Gastrocnemius medialis (tissue), 3 donors: ENCODE measurements around the gene CENPC.

DNA sequence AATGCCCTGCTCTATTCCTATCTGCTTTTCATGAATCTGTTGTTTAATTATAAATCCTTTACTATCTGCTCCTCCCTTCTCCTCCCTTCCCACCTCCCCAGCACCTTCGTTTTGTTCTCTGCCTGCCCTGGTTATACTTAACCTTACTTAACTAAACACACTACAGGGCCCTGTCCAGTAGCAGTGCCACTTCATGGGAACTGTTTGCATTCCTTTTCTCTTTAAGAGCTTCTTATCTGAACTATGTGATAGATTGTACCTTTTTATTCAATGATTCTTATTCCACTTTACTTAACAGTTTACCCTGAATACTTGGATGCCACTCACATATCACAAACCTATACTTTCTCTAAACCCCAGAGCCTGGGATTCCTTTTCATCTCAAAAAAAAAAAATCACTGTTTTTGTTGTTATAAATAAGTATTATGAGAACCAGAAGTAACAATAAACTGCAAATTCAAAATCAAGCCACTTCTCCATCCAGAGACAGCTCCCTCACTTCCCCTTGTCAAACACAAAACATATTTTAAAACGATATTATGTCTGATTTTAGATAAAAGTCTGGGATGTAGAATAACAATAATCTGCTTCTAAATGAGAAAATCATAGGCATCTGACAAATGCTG is 667 bp downstream of the HOPX start:
- PRO-cap, result no peak
- RAMPAGE, long total RNA, 3 experiments, result no peak in any of the 3 experiments

GRCh38 chr4:56799605-56800553 is 21.6 kb downstream of the SPINK2 start:
- PRO-cap, result no peak
- RAMPAGE, long total RNA, 3 experiments, result no peak in any of the 3 experiments

GRCh38 chr4:56976331-56976654 is 1.1 kb downstream of the NOA1 start:
- PRO-cap, result no peak
- RAMPAGE, long total RNA, 3 experiments, result no peak in any of the 3 experiments

DNA sequence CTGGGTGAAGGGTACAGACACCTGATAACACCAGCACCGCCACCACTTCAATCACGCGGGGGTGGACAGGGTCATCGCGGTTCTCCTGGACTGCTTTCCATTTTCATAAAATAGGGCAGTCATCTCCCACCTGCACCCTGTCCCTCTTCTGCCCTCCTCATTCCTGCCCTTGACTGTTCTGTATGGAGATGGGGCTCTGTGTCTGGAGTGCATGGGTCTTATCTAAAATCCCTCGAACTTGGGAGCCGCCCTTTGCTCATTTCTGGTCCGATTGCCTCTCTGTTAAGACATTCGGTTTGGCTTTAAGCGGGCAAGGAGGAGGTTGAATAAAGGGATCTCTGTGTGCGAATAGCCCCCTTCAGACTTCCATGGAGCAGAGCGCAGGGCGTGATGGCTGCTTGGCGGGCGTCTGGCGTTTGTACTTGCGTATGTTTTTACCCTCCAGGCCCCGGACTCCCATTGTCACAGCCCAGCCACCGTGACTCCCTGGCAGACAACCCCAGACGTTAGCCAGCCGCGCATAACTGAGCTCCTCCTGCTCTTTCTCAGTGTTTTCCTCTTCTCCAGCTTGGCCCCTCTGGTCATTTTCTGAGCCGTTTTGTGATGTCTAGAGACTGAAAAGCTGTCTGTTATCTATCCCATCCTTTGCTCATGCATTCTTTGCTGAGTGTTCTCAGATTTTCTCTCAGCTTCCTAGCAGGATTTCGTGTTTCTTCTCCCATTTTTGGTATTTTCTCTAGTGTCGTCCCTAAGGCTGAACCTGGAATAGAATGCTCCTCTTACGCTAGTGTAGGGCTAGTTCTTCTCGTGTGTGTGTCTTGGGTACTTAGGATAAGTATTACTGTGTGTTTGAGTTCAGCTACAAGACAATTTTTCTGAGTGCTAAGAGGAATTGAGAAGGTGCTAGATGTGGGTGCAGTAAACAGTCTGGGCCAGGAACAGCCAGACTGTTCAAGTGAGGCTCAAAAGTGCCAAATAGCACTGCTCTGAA is 54.3 kb downstream of the IGFBP7 start:
- PRO-cap, result no peak
- RAMPAGE, long total RNA, 3 experiments, result no peak in any of the 3 experiments

DNA sequence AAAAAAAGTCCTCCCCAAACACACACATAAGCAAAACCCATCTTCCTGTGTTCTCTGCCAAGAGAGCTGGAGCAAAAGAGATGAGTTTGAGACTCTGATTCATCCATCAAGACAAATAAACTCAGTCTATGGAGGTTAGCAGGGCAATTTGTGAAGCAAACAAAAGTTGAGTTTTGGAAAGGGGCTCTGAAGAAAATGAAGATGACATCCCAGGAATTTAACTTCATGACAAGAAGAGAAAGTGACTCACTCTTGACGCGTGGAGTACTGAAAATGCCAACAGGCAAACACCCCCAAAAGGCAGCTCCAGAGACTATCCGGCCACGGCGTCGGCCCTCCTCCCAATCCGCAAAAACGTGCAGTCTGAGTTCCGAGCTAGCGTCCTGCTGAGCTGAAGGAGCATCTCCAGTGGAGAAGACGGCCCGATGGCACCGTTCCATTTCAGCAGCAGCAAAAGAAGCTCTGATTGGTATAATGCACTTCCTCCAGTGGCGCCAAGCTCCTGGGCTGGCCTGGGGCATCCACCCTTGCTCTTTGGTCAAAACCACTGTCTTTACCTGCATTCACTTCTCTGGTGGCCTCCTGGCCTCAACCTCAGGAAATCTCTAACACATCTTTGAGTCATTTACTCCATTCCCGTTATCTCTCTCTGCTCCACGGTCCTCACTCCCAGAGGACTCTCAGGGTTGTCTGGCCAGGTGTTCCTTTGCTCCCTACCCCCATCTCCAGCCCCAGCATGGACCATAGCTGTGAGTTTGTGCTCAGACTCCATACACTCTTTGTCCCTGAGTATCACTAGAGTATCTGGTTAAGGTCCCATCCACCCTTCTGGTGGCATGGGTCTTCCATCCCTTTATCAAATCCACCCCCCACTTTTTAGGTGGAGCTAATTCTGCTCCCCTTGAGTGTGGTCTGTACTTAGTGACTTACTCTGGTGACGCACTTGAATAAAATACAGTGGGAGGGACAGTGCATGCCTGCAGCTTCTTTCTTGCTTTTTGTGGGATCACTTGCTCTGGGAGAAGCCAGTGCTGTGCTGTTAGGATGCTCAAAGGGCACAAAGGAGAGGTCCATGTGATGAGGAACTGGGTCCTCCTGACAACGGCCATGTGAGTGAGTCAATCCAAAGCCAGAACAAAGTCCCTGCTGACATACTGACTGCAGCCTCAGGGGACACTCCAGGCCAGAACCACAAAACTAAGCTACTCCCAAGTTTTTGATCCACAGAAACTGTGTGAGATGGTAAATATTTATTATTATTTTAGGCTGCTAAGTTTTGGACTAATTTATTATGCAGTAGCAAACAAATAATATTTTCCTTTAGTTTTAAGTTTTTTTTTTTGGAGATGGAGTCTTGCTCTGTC is 44.5 kb downstream of the IGFBP7 start:
- PRO-cap, result bidirectional peak, plus-strand start at position 366 of the sequence, minus-strand start at position 355 of the sequence
- RAMPAGE, long total RNA, 3 experiments, result no peak in any of the 3 experiments

GRCh38 chr4:57081209-57082183 is 28.7 kb downstream of the IGFBP7 start:
- PRO-cap, result no peak
- RAMPAGE, long total RNA, 3 experiments, result no peak in any of the 3 experiments

DNA sequence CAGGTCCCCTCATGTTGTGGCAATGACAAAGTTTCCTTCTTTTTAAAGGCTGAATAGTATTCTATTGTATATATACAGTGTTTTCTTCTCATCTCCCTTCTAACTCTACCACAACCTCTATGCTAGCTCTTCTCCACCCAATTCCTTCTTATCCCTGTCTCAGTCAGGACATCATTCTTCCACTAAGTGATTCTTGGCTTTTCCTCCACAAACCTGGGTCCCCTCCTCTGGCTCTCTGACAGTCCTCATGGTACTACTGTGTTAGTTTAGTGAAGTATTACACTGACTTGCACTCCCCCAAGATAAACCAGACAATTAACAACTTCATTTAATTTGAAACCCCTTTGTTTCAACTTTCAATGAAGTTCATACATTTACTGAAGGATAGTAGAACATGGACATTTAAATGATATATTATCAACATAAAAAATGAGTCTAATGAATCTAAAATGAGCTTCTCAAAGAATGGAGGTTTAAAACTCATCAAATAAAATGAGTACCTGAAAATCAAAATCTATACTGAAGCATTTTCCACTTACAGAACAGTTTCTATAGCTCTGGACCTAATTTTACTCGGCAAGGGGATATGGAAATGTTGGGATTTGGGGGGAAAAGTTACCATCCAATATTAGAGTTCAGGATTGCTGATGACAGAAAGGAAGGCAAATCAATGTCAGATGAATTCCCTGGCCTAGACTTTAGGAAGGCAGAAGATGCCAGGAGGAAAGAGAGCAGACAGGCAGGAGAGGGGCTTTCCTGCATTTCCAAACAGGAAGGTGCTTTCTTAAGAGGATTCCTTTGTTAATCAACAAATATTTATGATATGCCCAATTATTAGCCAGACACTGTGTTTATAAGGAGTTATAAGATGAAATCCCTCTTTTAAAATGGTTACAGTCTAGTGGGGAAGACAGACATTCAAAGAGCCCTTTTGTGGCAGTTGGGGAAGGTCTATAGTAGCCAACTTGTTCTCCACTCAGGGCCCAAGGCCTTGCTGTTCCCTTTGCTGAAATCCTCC is 5.7 kb downstream of the IGFBP7 start:
- PRO-cap, result no peak
- RAMPAGE, long total RNA, 3 experiments, result no peak in any of the 3 experiments

GRCh38 chr4:58301232-58302098 is 1191.3 kb upstream of the IGFBP7 start:
- PRO-cap, result no peak
- RAMPAGE, long total RNA, 3 experiments, result no peak in any of the 3 experiments

- PRO-cap, result no peak
- RAMPAGE, long total RNA, 3 experiments, result no peak in any of the 3 experiments
These were observed 635.2 kb upstream of the ADGRL3 start for GRCh38 chr4:60564933-60565265.

DNA sequence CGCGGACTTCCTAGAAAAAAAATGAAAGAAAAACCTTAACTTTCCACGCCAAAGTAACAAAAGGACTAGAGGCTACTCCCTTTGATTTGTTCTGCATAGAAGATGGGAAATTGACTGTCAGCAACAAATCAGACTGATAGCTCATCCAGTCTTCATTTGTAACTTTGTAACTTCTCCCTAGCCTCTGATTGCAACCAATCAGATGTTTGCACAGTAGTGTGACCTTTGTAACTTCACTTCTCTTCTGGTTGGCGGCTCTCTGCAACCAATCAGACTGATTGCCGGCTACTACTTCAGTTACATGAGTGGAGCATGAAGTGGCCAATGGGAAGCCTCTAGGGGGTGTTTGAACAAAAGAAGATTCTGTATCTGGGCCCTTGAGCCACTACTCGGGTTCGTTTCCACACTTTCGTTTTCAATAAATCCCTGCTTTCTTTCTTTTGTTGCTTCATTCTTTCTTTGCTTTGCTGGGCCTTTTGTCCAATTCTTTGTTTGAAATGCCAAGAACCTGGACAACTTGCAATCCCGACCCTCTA is 1285.8 kb downstream of the TECRL start:
- PRO-cap, result no peak
- RAMPAGE, long total RNA, 3 experiments, result no peak in any of the 3 experiments

DNA sequence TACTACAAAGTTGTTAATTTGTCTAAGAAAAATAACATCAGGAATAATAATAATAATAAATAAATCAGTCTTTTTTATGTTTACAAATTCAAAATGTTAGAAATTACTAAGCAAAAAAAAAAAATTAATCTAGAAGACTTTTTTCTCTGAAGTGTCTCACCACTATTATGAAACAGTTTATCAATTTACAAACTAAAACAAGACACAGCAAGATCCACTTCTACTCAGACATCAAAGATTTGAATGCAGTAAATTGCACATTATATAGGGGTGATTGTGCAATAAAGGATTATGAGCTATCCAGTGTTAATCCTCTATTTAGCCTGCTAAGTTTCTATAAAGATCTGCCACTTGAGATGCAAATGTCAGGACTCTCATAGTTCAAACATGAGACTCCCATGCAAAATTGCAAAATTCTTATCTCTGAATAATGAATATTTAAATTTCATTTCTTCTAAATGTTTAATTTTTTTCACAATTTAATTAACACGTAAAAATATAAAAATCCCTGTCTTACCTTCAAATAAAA is 2.3 kb downstream of the TECRL start:
- PRO-cap, result no peak
- RAMPAGE, long total RNA, 3 experiments, result no peak in any of the 3 experiments

DNA sequence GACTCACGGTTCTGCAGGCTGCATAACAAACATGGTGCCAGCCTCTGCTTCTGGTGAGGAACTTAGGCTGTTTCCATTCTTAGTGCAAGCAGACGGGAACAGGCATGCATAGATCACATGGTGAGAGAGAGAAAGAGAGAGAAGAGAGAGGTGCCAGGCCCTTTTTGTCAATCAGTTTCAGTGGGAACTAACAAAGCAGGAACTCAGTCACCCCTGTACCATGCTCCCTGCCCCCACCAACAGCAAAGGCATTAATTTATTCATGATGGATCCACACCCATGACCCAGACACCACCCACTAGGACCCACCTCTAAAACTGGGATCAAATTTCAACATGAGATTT is 615.0 kb upstream of the TECRL start:
- PRO-cap, result no peak
- RAMPAGE, long total RNA, 3 experiments, result no peak in any of the 3 experiments

GRCh38 chr4:65241238-65242161 is 428.8 kb downstream of the EPHA5 start:
- PRO-cap, result no peak
- RAMPAGE, long total RNA, 3 experiments, result no peak in any of the 3 experiments

- PRO-cap, result bidirectional peak, plus-strand start at chr4:67545744, minus-strand start at chr4:67545449
- RAMPAGE, long total RNA, 3 experiments, result start-site peak on the minus strand in 3 of 3 experiments, at chr4:67545360-67545505 at its widest, 19 to 70 reads per replicate
These were observed at the start of gene CENPC for GRCh38 chr4:67545107-67545897. Gene CENPC (minus strand): TSS chr4:67545503.

DNA sequence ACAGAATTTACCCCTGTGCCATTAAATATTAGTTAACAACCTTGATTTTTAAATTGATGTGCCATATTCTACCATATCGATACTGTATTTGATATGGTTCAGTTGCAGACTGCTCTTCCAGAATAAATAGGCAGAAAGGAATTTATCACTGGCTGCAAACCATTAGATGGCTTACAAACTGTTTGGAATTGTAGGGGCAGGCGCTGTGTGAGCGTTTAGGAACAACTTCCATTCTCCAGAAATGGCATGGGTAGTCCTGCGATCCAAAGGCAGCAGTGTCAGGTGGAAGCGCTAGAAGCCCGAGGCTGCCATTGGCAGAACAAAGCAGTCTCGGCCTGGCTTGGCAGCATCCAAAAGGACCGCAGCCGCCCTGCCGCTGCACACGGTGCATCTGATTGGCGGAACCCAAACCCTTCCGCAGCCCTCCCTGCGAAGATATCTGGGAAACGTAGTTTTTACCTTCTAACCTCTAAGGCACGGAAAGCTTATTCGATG is 23.6 kb upstream of the YTHDC1 start:
- PRO-cap, result no peak
- RAMPAGE, long total RNA, 3 experiments, result no peak in any of the 3 experiments

DNA sequence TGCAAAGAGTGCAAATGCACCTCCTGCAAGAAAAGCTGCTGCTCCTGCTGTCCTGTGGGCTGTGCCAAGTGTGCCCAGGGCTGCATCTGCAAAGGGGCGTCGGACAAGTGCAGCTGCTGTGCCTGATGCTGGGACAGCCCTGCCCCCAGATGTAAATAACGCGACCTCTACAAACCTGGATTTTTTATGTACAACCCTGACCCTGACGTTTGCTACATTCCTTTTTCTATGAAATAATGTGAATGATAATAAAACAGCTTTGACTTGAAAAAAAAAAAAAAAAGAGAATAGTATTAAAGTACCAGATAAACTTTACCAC is 26.5 kb upstream of the YTHDC1 start:
- PRO-cap, result no peak
- RAMPAGE, long total RNA, 3 experiments, result no peak in any of the 3 experiments

- PRO-cap, result no peak
- RAMPAGE, long total RNA, 3 experiments, result no peak in any of the 3 experiments
These were observed 9.8 kb downstream of the UGT2B17 start for GRCh38 chr4:68566269-68566721.

- PRO-cap, result no peak
- RAMPAGE, long total RNA, 3 experiments, result no peak in any of the 3 experiments
These were observed 62.6 kb upstream of the UGT2B15 start for GRCh38 chr4:68732930-68733540.

DNA sequence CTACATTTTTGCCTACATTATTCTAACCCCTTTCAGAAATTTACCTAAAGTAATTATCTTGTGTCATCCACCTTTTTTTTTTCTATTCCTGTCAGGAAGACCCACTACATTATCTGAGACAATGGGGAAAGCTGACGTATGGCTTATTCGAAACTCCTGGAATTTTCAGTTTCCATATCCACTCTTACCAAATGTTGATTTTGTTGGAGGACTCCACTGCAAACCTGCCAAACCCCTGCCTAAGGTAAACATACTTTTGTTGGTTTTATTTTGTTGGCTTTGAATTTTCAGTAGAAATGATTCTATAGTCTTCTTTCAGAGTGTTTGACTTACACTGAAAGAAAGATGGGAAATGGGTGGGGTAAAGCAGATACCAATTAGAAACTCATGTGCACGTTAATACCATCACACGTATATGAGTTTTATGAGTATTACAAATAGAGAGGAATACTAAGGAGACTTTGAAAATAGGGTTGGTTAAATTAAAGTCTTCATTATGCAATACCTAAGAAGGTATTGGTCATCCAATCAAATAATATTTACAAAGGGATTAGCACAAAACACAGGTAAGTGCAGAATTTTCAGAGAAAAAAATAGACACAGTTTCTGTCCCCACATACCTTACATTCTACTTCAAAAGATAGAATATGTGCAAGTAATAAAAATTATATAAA is 2.3 kb downstream of the UGT2B7 start:
- PRO-cap, result no peak
- RAMPAGE, long total RNA, 3 experiments, result no peak in any of the 3 experiments

DNA sequence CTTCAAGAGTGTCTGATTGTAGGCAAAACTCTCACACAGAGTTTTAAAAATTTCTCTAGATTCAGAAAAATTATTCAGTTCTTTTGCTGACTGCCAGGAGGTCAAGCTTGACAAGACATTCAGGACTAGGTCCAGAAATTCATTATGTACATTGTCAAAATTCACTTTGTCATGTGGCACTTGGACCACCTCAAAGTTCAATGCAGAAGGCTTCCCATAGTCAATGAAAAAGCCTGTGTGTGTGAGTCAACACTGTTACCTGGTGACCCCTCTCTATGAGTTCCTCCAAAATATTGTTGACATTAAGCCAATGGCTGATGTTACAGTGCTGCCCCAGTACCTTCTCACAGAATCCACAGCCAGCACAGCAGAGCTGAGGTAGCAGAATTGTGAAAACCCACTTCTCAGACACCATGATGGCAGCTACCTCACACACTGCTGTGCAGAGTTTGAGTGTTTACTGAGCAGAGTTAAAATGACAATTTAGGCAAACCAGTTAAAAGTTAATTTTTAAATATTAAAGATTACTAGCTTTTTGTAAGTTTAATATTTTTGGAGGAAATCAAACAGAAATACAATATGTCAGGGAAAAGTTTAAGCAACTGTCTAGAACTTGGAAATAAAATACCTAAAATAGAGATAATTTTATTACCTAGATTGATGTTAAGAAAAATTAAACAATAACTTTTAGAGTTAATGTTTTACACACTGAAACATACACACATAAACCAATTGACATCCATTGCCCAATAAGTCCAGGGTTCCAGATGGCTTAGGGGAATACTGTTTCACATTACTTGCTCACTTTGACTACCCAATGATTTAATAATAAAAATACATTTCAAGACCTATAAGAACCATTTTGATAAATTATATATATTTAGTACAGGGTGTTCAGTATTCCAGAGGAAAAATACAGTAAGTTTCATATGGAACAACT is 22.6 kb upstream of the UGT2B4 start:
- PRO-cap, result no peak
- RAMPAGE, long total RNA, 3 experiments, result no peak in any of the 3 experiments